H7 (cell line): Measurements from ENCODE around the gene NKX1-2.

DNA sequence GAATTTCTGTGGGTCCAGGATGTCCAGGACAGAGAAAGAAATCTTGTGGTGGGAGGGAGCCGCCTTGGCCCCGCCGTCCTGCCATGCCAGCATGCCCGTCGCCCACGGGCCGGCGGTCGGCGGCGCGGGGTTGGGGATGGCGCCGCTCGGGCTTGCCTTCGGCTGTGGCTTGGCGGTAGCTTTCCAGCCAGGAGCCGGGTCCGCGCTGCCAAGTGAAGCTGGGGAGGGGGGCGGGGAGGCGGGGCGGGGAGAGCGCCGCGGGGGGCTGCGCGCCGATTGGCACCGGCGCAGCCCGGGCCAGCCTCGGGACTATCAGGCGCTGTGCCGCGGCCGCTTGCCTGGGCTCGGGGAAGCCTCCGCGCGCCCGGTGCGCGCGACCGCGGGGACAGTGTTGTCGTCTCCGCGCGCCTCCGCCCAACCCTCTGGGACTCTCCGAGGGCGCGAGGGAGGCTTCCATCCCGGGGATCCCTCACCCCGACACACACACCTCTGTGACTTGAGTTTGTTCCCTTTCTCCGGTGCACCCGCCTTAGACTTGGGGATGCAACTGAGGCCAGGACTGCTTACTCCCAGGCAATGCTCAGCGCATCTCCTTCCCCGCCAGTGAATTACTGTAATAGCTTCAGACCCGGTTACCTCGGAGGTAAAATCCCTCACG is at the start of gene NKX1-2:
NKX1-2 (minus strand) TSS at position 185 of the 658 bp plus-strand sequence.
- RAMPAGE, long total RNA = no peak

- RAMPAGE, long total RNA = no peak
Observed at GRCh38 chr10:124522694-124523855, 61.5 kb downstream of the LHPP start.

GRCh38 chr10:124535628-124536717 is 74.3 kb downstream of the LHPP start:
- RAMPAGE, long total RNA = no peak

GRCh38 chr10:124606854-124607562 is 137.2 kb downstream of the FAM53B start:
- RAMPAGE, long total RNA = no peak

DNA sequence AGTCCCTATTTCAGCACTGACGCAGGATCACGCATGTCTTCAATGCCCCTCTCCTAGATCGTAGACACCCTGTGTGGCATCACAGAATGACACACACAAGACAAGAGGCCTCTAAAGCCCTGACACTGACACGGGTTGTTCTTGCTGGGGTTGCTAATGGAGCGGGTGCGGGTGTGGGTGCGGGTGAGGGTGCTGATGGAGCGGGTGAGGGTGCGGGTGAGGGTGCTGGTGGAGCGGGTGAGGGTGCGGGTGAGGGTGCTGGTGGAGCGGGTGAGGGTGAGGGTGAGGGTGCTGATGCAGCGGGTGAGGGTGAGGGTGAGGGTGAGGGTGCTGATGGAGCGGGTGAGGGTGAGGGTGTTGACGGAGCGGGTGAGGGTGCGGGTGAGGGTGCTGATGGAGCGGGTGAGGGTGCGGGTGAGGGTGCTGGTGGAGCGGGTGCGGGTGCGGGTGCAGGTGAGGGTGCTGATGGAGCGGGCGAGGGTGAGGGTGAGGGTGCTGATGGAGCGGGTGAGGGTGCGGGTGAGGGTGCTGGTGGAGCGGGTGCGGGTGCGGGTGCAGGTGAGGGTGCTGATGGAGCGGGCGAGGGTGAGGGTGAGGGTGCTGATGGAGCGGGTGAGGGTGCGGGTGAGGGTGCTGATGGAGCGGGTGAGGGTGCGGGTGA is 133.9 kb downstream of the FAM53B start:
- RAMPAGE, long total RNA = no peak

DNA sequence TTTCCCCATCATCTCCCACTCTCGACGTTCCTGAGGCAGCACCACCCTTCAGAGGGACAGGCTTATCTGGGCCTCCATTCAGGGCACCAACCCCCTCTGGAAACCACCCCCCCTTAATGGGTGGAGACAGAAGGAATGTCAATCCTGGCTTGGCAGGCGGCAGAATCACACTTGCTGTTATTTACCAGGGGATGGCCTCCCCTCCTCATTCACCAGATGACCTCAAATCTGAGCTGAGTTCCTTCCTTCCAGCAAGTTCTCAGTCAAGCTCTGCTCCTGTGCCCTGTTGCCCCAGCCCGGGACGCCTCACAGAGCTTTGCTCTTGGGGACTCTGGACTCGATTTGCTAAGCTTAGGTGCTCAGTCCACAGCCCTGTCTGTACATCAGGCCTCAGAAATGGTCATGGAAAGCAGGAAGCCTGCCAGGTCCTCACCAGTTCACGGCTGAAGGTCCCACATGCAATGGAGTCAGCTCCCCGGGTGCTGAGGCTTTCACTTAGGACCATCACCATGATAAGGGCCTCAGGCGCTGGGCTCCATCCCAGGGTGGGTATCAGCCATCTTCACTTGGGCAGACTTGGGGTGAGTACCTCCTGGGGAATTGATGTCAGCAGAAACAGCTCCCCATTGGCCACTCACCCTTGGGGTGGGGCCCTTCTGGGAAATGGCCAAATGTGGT is 37.8 kb downstream of the FAM53B start:
- RAMPAGE, long total RNA = no peak

DNA sequence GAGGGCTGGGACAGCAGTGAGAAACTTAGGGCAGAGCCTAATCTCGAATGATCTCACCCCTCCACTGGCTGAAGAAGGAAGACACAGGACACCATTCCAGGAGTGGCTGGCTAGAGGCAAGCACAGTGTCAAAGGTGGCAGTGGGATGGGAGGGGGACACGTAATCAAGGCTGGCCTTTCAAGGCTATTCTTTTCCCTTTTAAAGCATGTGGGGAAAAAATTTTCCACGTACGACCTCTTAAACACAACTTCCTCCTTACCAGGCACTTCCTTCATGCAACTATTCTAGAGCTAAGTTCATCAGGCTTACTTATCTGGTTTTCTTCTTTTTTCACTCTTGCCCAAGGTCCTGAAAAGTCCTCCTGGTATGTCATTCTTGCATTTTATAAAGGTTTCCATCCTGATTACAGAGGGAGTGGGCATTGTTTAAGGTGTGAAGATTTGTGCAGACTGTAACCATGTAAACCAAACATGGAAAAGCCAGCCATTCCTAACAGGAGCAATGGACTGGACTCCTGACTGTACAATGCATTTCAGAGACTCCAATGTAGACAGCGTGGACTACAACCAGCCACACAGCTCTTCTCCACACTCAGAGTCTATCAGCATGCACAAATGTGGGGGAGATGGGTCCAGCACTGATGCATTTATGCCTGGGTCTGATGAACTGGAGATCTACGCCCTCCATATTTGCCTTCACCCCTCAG is 14.8 kb downstream of the FAM53B start:
- RAMPAGE, long total RNA = no peak

GRCh38 chr10:124739502-124739968 is 4.6 kb downstream of the FAM53B start:
- RAMPAGE, long total RNA = no peak

DNA sequence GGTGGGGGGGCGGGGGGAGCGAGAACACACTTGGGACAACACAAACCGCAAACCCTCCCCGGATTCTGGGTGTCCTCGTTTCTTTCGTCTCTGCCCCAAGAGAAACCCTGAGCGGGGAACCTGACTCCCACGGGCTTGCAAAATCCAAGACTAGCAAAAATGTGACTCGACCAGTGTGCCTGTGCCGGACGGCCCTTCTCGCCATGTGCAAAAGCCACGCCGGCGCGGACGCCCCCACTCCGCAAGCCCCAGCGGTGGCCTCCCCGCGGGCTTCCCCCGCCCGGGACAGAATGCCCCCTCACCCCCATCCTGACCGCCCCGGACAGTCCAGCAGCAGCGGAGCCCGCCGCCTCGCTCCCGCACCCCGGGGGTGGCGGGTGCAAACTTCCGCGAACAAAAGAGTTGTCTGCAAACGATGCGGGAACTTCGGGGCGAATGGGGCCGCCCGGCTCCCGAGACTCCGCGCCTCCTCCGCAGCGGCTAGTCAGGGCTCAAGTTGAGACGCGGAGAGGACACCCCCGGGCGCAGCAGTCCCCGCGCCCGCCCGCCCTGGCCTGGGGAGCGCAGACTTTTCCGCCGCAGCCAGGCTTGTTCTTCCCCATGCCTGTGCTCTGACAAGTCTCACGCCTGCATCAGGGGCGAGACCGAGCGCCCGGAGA is 899 bp downstream of the FAM53B start:
- RAMPAGE, long total RNA = no peak

GRCh38 chr10:124788139-124788668 is 3.5 kb downstream of the EEF1AKMT2 start:
- RAMPAGE, long total RNA = no peak

GRCh38 chr10:124928529-124929071 is 13.3 kb upstream of the ZRANB1 start:
- RAMPAGE, long total RNA = no peak

GRCh38 chr10:124946623-124947329 is 4.9 kb downstream of the ZRANB1 start:
- RAMPAGE, long total RNA = no peak

DNA sequence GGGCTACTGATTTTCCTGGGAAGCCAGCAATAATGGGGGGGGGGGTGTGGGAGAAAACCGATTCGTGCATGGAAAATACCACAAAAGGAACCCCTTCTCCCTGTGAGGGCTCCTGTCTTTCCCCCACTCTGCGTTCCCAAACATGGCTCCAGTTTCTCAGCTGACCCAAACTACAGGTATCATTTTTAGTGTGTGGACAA is 36.1 kb downstream of the CTBP2 start:
- RAMPAGE, long total RNA = no peak

- RAMPAGE, long total RNA = no peak
Observed at GRCh38 chr10:125025765-125026621, 1.9 kb downstream of the CTBP2 start.

DNA sequence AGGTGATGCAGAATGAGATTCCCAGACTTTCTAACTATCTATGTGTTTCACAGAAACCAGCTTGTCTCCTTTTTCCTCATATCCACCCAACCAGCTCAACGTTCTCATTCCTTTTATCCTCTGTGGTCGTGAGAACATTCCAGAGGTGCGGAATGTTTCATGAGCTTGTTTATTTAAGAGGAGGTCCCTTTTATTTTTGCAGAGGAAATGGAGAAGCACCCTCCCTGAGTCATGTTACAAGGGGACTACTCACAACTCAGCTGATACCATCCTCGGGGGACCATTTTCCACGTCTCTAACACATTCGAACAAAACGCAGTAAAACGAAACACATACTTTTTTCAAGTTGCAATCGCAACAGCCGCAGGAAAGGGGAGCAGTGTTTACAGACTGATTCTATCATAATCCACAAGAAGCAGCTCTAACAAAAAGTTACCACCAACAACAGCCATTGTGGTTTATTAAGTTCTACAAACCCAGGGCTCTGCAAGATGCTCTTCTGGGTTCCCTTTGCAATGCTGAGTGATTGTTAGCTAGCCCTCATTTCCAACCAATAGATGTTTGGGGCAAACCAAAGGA is 7.4 kb upstream of the CTBP2 start:
- RAMPAGE, long total RNA = no peak

DNA sequence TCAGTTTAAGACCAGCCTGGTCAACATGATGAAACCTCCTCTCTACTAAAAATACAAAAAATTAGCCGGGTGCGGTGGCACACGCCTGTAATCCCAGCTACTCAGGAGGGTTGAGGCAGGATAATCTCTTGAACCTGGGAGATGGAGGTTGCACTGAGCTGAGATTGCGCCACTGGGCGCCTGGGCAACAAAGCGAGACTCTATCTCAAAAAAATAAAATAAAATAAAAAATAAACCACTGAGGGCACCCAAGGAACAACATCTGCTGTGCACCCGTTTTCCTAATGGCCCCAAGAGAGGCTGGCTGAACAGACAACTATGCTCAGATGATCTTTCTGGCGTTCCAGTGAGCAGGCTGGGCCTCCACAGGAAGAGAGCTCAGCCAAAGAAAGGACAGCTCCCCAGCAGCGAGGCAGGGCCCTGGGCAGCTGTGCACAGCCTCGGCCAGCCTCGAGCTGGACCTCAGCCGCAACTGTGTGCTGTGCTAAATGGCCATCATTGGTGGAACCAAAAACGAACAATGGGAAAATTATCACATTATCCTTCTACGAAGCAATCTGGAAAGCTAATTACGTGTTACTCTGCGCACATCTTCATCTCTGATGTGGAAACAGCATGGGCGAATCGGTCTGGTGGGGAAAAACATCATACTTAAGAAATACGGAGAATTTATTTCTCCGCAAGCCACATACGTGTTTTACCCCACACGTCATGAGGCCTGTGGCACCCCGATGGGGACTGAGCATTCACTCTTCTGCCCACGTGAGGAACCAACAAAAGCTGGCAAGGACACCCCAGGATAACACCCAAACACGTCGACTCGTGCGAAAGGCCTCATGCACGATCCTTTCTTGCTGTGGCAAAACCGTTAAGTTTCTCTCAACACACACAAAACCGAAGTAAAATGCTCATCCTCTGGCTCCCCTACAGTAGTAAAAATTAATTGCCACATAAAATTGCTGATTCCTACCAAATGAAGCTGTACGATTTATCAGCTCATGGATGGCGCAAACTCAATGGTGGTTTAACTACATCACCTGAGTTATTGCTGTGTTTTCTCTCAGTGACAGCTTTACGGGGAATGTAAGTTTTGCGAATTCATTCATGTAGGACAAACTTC is 35.1 kb upstream of the CTBP2 start:
- RAMPAGE, long total RNA = no peak

- RAMPAGE, long total RNA = no peak
Observed at GRCh38 chr10:125099054-125100033, 71.5 kb upstream of the CTBP2 start.

DNA sequence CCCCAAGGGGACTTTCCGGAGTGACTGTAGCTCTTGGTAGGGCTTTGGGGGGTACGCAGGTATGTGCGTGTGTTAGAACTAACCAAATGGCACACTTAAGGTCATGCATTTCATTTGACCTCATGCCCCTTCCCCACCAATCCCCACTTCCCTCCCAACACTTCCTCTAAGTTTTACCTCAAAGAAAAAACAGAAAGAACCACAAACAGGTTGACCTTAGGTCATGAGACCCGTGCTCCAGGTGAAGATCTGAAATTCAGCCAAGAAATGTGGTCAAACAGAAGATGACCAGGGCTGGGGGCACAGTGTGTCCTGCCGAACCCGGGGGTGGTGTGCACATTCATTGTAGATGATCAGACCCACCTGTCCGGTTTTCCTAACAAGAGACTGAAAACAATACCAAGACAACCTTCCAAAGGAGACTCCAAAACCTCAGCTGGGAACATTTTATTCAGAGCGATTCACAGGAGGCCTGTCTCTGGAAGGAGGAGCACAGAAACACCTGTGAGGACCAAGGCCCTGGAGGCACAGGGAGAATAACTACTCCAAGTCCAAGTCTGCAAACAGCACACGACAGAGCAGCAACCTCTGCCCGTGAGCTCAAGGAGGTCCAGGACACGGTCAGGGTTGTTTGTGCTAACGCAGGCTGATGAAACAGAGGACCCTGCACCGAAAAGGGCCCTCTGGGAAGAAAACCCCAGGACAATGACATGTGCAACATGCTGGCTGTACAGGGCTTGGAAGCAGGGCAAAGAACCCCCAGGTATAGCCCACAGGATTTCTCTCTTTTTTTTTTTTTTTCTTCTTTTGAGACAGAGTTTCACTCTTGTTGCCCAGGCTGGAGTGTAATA is 101.6 kb upstream of the CTBP2 start:
- RAMPAGE, long total RNA = no peak

GRCh38 chr10:125152560-125153685 is 125.1 kb upstream of the CTBP2 start:
- RAMPAGE, long total RNA = no peak

DNA sequence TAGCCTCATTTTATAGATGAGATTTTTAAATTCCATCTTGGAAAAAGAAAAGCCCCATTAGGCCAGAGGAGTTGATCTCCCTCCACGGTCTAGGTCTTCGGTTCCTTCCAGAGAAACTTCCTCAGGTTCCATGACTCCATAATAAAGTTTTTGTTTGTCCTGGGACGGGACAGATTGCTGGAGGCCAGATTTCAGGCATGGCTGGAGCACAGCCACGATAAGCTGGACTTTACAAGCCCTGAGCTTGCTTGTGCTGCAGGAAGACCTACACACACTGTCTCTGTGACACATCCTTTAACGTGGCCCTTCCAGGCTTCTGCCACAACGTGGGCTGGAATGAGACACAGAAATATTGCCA is 125.8 kb upstream of the CTBP2 start:
- RAMPAGE, long total RNA = no peak